Ileum (tissue), 1 donor: ENCODE data around the gene PMFBP1.

DNA sequence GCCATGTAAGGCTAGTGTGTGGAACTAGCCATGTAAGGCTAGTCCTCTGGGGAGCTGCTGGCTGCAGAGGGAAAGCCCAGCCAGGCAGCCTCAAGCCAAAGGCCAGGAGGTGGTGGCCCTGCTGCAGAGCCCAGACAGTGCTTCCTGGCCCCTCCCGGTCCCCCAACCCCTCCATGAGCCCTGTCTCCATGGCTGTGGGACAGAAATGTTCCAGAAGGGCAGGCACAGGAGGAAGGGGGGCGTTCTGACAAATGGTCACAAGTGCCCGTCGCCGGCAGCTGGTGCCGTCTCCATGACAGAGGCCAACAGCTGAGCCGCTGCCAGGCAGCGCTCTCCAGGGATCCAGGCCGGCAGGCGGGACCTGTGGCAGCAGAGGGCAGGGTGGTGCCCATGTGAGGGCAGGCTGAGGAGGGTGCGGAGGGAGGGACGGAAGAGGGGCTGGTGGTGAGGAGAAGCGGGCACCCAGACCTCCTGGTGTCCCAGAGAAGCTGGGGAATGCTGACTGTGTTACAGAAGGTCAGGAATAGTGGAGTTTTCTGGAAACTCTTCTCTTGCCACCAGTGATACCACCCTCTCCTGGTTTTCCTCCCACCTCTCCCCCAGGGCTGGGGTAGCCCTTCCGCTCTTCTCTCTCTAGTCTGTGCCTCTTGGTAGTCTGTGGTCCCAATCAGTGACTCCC, 14.8 kb upstream of the MTSS2 start:
- PRO-cap, result no peak

DNA sequence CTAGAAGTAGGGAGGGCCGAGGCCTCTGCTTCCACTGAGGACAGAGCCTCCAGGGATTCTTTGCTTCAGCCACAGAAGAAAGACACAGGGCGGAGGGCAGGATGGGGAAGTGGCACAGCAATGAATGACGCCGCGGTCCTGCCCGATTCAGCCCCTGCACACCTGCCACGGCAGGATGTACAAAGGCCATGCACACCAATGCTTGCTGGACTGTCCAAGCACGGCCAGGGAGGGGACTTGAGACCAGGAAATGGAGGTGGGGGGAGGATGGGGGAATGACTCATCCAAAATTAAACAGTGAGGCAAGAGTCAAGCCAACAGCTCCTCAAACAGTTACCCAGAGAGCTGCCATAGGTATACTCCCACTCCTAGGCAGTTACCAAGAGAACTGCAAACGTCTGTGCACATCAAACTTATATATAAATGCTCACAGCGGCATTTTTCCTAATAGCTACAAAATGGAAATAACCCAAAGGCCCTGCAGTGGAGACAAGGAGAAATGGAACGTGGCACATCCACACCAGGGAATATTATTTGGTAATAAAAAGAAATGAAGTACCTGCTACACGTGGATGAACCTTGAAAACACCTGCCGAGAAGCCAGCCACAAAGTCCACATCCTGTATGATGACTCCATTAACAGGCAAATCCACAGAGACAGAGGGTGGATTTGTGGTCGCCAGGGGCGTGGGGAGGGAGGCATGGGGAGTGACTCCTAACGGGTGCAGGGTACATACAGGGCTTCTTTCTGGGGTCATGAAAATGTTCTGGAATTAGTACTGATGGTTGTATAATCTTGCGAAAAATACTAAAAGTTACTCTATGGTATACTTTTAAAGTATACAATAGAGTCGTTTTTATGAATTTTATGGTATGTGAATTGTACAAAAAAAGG, 54.1 kb downstream of the VAC14 start:
- PRO-cap, result no peak

DNA sequence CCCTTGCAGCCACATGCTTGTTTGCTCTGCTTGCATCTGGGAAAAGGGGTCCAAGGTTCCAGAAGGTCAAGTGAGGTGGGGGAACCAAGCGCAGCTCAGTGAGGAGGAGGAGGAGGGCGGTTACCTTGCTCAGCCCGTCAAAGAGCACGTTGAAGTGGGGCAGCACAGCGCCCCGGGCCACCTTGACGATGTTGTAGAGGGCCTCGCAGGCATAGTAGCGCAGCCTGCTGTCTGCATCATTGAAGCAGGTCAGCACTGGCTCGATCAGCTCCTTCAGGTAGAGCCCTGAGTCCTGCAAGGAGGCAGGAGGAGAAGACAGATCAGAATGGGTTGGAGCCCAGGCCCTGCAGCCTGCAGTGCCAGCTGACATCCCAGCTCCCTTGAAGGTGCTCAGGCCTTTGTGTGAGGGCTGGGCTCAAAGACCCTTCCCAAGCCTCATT, 15.4 kb downstream of the VAC14 start:
- PRO-cap, result no peak

DNA sequence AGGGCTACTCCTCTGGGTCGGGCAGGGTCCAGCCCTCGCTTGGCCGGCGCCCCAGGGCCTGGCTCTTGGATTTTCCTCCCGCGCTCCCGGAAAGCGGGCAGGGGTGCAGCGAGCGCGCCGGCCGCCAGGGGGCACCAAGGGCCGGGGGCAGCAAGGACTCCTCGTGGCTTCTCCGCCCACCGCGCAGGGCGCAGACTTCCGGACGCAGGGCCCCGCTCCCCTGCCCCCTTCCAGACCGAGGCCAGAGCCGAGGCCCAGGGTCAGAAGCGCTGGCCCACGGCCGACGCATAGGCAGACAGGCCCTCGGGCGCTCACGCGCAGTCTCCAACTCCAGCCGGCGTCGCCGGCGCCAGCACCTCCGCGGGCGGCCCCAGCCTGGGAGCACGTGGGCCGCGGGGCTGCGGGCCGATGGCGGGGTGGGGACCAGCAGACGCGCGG, 330 bp downstream of the TLE7 start:
- PRO-cap, result no peak

DNA sequence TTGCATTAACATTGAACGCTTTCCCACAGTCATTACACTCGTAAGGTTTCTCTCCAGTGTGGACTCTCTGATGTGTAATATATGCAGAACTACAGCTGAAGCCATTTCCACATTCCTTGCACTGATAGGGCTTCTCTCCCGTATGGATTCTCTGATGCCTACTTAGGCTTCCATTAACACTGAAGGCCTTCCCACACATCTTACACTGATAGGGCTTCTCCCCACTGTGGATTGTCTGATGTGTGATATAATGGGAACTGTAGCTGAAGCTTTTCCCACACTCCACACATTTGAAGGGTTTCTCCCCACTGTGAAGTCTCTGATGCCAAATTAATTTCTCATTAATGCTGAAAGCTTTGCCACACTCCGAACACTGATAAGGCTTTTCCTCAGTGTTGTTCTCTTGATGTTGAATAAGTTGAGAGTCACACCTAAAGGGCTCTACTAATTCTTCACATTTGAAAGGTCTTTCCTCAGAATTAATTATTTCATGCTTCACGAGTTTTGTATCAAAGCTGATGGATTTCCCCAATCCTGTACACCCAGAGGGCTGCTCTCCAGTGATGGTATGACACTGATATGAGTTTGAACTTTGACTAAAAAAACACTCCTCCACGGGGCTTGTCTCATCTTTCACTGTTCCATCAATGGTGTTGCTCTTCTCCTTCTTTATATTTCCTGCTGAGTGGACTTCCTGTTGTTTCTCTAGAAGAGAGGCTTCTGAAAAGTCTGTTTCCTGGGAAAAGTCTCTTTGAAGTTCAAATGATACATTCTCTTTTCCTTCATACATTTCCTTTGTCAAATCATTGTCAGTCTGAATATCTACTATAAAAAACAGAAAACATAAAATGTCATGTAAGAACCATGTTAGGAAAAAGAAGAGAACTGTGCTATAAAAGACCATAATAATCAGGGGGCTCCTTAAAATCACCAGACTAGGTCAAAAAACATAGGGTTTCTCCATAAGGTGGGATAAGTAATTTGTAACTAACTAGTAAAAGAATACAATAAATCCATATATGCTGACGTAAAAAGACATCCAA, 7.5 kb upstream of the TLE7 start:
- PRO-cap, result no peak

DNA sequence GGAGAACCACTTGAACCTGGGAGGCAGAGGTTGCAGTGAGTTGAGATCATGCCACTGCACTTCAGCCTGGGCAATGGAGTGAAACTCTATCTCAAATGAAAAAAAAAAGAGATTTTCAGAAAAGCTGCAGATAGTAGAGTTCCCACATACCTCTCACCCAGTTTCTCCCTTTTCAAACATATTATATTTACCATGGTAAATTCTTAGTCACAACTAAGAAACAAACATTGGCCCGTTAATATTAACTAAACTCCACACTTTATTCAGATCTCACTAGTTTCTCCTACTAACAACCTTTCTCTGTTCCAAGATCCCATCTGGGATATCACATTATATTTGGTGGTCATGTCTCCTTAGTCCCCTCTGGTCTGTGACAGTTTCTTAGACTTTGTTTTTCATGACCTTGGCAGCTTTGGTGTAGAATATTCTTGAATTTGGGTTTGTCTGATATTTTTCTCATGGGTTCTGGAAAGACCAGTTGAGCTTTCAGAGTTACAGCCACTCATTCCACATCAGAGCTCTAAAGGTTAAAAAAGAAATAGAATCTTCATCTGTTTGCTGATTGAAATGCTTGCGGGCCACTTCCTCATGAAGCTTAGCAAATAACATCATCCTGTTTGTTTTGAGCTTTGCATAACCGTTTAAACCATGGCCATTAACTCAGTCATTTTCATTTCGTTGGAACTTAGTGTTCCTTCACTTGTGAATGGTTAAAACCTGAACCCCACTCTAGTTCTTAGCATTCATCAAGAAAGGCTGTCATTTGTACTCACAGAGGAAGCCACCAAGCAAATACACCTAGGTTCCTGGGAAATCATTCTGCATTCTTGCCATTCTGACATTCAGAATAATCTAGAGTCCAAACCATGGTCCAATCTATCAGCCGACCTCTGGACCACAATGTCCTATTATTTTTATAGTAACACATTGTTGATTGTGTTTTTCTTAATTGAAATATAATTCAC, 8.2 kb upstream of the TAT start:
- PRO-cap, result no peak

- PRO-cap, result no peak
These were observed 13.7 kb upstream of the TAT start for GRCh38 chr16:71590437-71591122.

- PRO-cap, result bidirectional peak, plus-strand start at chr16:71627116, minus-strand start at chr16:71626948
These were observed 841 bp downstream of the MARVELD3 start for GRCh38 chr16:71626760-71627290.

- PRO-cap, result no peak
These were observed 20.7 kb upstream of the PHLPP2 start for GRCh38 chr16:71745063-71745743.

DNA sequence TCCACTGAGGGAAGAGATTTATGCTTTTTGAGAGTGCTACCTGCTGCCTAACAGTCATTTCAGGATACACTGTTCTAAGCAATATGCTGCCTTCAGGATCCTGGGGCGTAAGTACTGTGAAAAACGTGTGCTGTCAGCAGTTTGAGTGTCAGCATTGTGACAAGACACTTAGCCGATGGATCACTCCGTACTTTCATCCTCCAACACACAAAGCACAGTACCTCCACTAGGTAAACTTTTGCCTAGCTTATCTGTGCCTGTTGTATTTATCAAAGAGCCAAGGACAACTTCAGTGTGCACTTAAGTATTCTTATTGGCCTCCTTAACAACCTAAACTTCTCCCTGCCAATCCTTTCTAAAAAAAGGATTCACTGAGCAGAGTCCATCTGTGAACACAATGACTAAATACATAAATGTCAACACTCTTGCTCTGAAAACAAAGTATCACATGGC, 33.8 kb upstream of the PHLPP2 start:
- PRO-cap, result no peak

DNA sequence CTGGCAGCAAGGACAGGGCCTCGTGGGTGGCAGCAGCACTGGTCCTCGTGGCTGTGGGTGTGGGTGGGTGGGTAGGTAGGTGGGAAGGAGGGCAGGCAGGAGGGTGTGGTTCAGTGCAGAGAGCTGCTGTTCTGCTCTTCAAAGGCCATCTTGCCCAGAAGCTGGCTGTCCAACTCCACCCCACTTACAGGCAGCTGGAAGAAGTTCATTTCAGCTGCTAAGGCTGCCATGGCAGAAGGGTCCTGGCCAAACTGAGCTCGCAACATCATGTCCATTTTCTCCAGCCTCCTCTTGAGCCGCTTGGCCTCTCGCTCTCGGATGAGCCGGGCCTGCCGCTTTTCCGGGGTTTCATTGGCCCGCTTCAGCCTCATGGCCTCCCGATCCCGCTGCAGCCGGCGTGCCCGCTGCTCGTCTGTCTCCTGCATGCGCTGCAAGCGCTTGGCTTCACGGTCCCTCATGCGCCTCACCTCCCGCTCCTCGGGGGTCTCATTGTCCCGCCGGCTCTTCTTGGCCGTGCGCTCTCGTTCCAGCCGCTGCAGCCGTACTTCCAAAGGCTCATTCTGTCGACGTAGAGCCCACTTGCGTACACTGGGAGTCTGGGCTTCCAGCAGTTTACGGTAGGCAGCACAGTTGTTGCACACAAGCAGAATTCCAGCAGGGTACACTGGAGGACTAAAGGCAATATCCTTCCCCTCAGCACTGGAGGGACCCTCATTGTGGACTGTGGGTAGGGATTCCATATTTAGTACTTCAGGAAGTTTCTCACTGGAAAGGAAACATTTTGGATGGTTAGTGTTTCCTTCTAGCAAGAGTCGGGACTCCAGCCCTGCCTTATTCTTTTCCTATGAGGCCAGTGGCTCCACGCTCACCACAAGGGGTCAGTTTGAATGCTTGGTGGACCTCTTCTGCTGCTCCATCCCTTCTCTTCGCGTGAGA, 14.4 kb downstream of the ATXN1L start:
- PRO-cap, result no peak

DNA sequence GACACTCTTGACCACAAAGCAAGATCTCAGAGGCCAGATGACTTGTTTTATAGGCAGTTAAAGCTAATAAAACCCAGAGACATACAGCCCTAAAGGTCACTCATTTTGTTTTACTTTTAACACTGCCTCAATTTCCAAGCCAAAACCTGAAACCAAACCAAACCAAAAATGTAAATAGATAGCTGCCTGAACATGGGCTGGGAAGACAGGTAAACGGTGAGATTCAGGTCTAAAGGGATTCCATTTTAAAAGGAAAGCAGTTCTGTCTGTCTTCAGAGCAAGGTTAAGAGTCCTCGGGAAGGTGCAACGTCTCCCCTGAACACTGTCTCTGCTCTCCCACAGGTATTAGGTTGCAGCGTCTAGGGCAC, 1.2 kb downstream of the ZNF821 start:
- PRO-cap, result no peak

- PRO-cap, result no peak
These were observed 4.6 kb downstream of the DHODH start for GRCh38 chr16:72013025-72013747.

GRCh38 chr16:72092451-72093234, 777 bp downstream of the TXNL4B start:
- PRO-cap, result no peak

DNA sequence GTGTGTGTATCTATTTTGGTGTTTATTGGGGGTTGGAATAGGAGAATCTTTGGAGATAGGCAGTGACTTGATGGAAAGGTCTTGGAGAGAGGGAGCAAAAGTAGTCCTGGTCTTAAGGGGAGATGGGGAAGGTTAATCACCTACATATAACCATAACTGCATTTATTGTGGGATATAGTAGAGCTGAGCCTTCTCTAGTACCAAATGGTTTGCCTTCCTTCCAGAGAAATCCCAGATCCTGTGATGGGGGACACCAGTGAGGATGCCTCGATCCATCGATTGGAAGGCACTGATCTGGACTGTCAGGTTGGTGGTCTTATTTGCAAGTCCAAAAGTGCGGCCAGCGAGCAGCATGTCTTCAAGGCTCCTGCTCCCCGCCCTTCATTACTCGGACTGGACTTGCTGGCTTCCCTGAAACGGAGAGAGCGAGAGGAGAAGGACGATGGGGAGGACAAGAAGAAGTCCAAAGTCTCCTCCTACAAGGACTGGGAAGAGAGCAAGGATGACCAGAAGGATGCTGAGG, 2.3 kb downstream of the DHX38 start:
- PRO-cap, result no peak

- PRO-cap, result no peak
These were observed at the start of gene PMFBP1 for GRCh38 chr16:72172081-72172828. Gene PMFBP1, minus strand, starts transcription at chr16:72172155.

DNA sequence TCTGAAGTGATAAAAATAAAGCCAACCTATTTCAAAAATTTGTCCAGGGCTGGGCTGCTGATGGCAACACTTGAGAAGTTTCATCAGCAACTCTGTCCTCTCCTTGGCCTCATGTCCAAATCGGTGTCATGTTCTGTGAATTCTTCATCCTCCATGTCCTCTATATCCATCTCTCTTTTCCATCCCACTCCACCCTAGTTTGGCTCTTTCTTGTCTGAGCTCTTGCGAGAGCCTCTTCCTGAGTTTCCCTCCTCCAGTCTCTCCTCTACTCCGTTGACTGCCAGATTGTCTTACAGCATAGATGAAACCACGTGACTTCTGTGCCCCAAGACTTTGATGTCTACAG, 52.1 kb upstream of the PMFBP1 start:
- PRO-cap, result unidirectional peak, minus-strand start at position 267 of the sequence

DNA sequence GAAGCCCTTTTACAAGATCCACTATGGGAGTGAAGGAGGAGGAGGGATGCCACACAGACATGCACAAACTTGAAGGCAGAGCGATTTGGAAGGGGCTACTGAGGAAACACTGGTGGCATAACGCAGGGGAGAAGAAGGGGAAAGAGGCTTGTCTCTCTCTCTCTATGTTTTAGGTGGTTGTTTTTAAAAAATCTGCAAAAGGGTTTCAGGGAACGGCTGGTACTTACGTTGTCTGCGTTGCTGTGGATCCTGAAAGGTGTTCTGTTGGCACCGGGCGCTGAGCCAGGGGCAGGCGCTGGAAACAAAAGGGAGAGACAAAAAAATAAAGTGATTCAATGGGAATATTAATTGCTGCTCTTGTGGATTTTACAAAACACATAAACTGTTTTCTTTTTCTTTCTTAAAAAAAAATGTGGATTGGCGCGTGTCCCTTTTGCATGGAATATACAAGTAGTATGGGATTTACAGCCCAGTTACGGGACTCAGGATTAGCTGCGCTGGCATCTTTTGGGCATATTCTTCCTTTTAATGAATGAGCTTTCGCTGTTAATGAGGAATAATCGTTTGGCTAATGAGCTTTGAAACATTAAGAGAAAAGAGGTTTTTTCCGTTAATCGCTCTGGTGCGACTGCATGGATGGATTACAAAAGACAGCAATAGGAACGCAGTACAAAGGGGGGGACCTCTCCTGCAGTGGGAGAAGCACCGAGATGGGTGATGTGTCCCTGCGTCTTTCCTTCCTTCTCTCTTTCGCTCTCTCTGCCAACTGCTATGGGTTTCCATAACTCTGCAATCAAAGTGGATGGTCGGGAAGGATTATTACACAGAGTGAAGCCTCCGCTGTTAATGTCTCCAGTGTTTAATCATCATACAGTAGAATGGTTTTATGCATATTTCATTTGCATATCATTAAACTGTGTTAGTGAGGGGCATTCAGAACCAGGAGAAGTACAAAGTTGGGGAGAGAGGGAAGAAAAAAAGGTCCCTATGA, 255.5 kb upstream of the PMFBP1 start:
- PRO-cap, result no peak

GRCh38 chr16:72853433-72854024, 194.4 kb downstream of the ZFHX3 start:
- PRO-cap, result no peak

- PRO-cap, result no peak
These were observed 186.9 kb downstream of the ZFHX3 start for GRCh38 chr16:72860789-72861677.